ENCODE data around the genes BAHD1 and INO80.

- RAMPAGE, total RNA, result no peak
Observed at GRCh38 chr15:40440860-40441519, at the start of gene BAHD1. Gene BAHD1 (plus strand): TSS chr15:40440953.

GRCh38 chr15:40441520-40442097, 856 bp downstream of the BAHD1 start:
- RAMPAGE, total RNA, result no peak

DNA sequence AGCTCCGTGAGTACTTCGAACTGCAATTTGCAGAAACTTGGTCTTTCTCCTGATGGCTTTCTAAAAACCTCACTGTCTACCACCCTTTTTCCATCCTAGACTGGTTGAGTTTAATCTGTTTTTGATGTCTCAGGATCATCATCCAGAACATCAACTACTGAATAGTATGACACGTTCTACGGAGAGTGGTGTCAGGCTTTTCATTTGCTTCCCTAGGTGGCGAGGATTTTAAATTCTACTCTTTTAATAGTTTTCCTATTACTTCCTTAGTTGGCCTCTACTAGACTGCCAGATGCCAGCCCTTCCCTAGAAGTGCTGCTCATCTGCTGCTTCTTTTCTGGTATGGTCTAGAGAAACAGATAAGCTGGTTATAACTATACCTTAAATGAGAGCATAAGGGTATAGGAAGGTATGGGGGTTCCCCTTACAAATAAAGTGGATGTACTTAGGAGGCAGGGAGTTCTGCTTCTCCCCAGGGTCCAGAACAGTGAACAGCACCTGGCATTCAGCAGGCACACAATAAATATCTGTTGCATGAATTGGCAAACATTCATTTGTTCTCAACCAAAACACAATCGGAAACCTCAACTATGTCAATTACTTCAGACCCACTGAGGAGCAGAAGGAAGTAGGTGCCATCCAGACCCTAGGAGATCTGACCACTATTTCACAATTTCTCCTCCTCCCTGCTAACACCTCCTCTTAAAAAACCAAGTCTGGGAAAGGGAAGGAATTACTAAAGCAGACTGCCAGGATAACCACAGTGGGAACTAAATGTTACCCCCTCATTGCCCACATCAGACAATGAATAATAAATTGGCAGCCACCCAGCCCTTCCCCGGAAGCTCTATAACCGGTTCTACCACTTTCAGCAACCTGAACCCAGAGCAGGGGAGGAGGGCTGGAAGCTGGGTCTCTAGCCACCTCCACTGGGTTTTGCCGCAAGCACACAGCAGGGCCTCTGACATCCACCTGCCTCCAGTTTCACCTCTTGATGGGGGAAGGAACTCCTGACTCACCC, 17.3 kb downstream of the C15orf62 start:
- RAMPAGE, total RNA, result no peak

- RAMPAGE, total RNA, result no peak
Observed at GRCh38 chr15:40856714-40857606, 13.1 kb downstream of the SPINT1 start.

DNA sequence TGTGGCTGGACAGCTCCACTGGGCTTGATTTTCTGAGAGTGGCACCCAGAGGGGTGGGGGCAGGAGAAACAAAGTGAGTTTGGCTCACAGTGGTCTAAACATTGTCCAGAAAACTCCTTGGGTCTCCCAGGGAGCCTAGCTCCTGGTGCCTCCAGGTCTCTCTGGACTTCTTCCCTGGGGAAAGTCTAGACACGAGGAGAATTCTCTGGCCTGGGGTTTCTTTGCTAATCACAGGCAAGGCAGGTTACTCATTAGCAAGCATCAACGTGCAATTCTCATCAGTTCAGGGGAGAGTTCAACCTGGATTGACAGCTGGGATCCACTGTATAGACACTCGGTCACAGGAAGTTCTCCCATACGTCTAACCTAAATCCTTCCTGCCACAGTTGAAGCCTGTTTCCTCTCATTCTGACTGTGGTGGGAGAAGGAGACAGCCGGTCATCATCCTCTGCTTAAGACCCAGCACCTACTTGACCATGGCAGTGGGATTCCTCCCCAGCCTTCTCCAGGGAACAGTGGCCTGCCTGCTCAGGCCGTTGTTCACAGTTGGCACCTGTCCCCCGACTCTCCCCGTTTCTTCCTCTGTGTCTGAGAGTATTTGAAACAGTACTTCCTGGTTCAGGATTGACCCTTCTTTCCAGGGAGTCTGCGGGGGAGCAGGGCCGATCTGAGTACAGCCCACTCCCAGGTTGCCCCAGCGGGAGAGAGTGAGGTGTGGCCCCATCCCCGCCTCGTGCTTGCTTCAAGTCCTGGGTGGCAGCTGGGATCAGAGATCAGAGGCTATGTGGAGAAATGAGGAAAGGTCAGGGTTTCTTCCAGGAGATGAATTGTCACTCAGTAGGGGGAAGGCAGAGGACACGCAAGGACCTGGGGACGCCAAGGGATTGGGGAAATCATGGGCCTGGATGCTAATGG, 6.8 kb upstream of the DLL4 start:
- RAMPAGE, total RNA, result no peak

GRCh38 chr15:40932631-40933102, 3.5 kb downstream of the DLL4 start:
- RAMPAGE, total RNA, result no peak

- RAMPAGE, total RNA, result no peak
Observed at GRCh38 chr15:40933483-40933903, 4.4 kb downstream of the DLL4 start.

DNA sequence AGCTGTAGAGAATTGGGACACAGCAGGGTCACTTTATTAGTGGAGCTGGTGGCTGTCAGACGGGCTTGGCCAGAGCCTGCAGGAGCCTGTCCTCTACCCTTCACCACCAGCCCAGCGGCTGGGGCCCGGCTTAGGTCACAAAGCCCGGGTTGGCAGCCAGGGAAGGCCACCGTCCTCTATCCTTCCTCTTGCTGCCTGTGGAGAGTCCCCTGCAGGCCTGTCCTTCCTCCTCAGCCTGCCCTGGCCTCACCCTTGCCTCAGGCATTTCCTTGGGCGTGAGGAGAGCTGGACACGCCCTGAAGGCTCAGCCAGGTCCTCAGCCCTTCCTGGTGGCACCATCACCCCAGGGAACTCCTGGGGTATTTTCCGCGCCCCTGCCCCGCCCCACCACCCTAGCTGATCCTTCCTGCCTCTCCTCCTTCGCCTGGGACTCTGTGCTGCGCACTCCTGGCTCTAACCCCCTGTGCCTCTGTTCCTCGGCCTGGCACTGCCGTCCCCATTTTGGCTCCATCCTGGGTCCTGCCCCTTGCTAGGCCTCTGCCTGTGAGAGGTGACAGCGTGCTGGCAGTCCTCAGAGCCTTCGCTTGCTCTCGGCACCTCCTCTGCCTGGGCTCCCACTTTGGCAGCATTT, 7.7 kb downstream of the CHAC1 start:
- RAMPAGE, total RNA, result no peak

DNA sequence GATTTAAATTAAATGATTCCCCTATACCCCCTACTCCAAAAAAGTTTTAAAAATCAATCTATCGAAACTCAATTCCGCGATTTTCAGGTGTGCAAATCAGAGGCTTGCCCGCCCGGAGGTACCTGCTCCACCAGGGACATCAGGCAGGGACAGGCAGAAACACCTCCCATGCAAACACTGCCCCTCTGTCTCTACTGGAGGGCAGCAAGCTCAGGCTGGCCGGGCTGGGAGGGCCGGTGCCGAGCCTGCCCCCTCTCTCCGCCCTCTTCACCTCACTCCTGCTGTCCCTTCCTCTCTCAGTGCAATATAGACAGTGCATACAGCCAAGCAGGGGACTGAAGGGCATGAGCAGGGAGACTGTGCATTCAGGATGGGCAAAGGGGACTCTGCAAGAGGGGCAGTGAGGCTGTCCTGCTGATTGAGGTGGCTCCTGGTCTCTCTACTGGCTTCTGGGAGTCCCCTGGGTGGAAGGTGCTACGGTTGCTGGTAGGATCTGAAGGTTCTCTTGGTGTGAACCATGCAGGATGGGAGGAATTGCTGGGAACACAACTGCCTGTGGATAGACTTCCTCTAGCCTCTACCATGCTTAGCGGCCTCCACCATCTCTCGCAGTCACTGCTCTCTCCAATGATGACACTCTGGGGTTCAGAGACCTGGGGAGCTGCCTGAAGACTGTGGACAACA, 26.0 kb downstream of the CHAC1 start:
- RAMPAGE, total RNA, result no peak

DNA sequence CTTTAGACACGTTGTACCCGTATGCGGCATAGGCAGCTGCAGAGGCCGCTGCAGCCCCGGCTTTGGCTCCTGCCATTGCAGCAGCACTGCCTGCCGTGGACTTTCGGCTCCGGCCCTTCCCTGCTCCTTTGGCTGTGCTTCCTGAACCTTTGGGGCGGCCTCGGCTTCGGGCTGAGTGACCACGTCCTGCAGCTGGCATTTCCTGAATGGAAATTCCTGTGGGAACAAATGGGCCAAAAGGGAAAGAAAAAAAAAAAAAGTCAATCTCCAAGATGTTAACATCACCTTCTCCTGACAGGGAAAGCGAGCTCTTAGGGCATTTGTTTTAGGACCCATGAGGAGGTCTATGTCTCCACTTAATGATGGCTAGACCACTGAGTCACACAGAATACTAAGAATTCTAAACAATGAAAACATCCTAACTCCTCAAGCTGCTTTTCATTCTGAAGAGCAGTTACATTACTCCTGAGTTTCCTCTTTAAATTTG, 29.6 kb downstream of the CHAC1 start:
- RAMPAGE, total RNA, result no peak

DNA sequence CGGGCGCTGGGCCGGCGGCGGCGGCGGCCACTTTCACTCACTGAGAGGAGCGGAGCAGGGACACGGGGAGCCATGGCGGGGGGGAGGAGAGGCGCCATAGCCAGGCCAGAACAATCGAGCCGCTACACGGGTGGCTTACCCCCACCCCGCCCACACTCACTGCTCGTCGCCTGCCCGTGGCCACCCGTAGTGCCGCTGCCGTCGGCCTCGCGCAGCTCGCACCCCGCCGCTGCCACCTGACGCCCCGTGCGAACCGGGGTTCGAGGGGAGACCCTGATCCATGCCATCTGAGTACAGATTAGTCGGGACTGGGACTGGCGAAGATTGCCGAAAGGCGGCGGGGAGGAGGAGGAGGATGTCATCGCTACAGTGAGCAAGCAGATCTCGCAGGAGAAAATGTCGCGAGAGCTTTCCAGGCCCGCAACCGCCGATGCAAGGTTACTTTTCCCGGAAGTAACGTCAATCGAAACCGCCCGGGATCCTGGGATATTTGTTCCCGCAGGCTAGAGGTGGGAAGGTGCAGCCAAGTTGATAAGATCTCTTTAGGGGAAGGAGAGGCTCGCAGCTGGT, at the start of gene INO80:
Gene INO80 (minus strand): TSS at position 98 of the 570 bp plus-strand sequence.
- RAMPAGE, total RNA, result no peak

GRCh38 chr15:41276859-41277235, 45.8 kb downstream of the CHP1 start:
- RAMPAGE, total RNA, result no peak

DNA sequence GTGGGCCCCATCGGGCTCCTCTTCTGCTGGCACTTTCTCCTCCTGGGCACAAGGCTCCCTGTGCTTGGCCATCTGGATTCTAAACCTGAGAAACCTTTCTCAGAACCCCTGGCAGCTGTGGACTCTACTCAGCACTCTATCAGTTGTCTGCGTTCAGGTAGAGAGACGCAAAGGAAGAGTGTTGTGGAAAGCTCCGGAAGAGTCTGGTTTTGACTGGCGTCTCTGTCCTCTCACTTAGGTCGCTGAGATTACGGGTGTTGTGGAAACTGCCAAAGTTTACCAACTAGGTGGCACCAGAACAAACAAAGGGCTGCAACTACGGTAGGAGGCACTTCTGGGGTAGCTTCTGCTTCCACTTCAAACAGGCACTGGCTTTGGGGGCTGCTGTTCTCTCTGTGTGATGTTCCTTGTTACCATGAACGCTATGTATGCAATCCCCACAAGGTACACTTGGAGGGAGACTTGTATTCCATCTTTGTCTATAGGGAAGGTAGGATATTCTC, 19.2 kb upstream of the ITPKA start:
- RAMPAGE, total RNA, result no peak

GRCh38 chr15:41477130-41477544, 16.5 kb upstream of the ITPKA start:
- RAMPAGE, total RNA, result no peak

GRCh38 chr15:41560933-41561783, 2.1 kb downstream of the TYRO3 start:
- RAMPAGE, total RNA, result no peak

DNA sequence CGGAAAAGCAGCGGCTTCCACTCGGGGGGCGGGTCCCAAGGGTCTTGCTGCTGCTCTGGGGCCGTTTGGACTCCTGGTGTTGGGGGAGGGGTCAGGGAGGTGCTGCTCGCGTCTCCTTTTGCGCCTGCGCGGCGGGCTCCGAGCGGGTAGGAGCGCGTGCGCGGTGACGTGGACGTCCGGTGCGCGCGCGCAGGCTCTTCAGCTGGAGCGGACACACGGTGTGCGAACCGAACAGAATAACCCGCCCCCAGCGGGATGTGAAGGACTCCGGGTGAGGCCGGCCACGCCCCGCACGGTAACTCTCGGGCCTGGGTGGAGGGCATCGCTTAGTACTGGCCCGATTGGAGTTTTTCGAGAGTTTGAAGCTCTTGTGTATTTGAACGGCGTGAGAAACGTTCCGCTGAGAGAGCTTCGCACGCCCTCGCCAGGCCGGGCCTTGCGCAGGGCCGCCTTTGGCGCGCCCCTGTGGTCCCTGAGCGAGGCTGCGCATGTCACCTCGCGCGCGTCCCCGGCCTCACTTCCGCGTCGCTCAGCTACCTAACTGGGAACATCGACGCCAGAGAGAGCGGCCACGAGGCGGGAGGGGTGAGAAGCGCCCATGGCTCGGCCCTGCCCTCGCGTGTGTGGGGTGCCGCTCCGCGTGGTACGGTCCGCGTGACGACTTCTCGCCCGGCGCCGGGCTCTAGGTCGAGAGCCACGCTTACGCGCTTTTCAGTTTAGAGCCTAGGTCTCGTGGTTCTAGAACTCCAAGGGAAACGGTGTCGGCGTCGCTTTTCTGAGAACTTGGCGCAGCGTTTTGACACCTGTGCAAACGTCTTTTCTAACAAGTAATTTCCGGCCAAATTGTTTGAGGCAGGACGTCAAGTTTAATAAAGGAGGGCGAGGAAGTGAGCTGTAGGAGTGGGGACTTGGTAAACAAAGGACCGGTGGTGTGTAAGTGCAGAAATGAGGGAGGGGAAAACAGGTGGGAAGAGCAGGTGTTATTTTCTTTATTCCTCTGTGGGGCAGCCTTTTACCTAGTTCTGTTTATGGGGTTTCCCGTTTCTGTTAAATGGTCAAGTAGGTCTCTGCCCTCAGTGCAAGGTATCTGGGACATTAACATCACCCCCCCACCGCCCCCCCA, 101.6 kb downstream of the TYRO3 start:
- RAMPAGE, total RNA, result no peak

GRCh38 chr15:41882484-41882875, 11.4 kb downstream of the SPTBN5 start:
- RAMPAGE, total RNA, result no peak

GRCh38 chr15:41892540-41893078, 1.2 kb downstream of the SPTBN5 start:
- RAMPAGE, total RNA, result no peak

- RAMPAGE, total RNA, result no peak
Observed at GRCh38 chr15:41918444-41919072, 24.7 kb upstream of the SPTBN5 start.

GRCh38 chr15:41921629-41922180, 27.9 kb upstream of the SPTBN5 start:
- RAMPAGE, total RNA, result no peak